Aortic smooth muscle cell (primary cell): ENCODE measurements around a stretch of chr15.

- RRBS: no CpG with 5 or more reads among the region's 11 CpGs
Observed at GRCh38 chr15:92908900-92909846, 9.0 kb downstream of the CHD2 start.

GRCh38 chr15:92940955-92942125 lies 41.2 kb downstream of the CHD2 start:
- RRBS: 78% methylated on average over 2 of the region's 12 CpGs

- RRBS: no CpG with 5 or more reads among the region's 1 CpG
Observed at GRCh38 chr15:92947160-92947506, 47.0 kb downstream of the CHD2 start.

DNA sequence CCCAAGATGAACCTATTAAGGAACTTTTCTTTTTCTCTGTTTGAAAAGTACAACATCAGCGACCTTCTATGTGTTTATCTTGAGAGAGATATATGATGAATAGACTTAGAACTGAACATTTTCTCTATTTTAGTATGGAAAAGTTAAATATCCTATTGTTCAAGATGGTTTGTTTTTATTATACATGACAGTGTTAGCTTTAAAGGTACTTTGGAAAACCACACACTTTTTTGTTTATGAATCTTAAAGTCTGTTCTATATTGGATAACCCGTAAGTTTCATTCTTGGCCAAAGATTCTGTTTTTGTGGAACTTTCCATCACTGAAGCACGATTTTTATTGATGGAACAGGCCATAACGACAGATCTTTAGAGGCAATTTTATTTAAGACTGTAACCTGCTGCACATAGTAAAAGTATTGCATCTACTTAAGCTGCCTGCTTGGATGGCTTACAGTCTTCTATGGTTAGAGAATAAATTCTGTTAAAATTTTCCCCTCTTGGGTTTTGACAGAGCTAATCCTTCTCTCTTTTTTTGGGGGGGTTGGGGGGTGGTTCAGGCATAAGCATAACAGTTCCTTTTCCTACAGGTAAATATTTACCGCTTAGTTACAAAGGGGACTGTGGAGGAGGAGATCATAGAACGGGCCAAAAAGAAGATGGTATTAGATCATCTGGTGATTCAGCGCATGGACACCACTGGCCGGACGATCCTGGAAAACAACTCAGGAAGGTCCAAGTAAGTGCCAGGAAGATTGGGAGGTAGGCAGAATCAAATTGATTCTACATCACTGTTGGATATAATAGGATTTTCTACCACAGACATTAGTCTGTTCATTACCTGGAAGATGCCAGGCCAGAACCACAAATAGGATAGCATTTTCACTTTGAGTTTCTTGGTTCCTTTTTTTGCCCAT lies 78.7 kb downstream of the CHD2 start:
- RRBS: no CpG with 5 or more reads among the region's 9 CpGs

GRCh38 chr15:92981067-92982145 lies 81.3 kb downstream of the CHD2 start:
- RRBS: no CpG with 5 or more reads among the region's 14 CpGs

DNA sequence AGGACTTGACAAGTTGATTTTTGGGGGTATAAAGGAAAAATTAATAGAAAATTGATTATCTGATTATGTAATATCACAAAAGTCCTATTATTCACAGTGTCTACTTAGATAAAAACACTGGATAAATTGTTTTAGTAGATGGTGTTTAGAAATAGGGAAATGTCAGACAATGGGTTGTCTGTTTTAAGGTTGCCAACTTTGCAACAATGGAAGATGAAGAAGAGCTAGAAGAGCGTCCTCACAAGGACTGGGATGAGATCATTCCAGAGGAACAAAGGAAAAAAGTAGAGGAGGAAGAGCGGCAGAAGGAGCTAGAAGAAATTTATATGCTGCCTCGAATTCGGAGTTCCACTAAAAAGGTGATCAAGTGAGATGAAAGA lies 84.0 kb downstream of the CHD2 start:
- RRBS: no CpG with 5 or more reads among the region's 4 CpGs

DNA sequence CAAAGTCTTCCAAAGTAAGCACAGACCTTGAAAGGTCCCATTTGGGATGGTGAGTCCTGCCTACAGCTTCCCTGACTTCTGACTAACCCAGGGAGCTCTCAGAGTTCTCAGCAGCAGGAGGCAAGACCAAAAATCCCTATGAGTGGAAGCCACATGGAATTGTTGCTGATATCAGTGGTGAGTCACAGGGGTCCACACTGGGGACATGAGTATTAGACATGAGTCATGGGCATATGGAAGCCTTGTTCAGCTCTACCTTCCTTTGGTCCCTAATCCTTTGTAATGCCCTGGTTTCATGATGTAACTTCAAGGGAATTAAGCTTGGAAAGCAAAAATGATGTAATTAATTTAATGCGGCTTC lies 176.0 kb upstream of the RGMA start:
- RRBS: no CpG with 5 or more reads among the region's 1 CpG

GRCh38 chr15:93321752-93322408 lies 232.9 kb upstream of the RGMA start:
- RRBS: 6% methylated on average over 3 of the region's 15 CpGs

- RRBS: no CpG with 5 or more reads among the region's 10 CpGs
Observed at GRCh38 chr15:94119229-94119883, 112.0 kb upstream of the MCTP2 start.

- RRBS: no CpG with 5 or more reads among the region's 5 CpGs
Observed at GRCh38 chr15:94255441-94255848, 24.1 kb downstream of the MCTP2 start.

DNA sequence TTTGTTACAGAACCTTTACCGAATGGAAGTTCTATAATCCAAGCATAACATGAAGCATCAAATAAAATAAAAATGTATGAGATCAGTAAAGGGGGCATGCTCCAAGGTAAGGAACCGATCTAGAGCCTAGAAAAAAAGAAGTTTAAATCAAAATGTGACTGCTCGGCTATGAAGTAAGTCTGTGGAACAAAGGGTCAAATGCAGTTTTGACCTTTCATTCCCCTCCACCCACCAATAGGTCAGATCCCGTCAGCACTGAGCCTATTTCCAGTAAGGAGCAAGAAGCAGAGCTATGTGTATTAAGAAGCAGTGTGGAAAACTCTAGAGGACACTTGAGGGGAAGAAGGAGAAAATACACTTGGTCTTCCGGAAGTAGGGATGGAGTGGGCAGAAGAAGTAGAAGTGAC lies 888.5 kb upstream of the NR2F2 start:
- RRBS: no CpG with 5 or more reads among the region's 5 CpGs

- RRBS: no CpG with 5 or more reads among the region's 11 CpGs
Observed at GRCh38 chr15:95668241-95668790, 662.2 kb upstream of the NR2F2 start.

DNA sequence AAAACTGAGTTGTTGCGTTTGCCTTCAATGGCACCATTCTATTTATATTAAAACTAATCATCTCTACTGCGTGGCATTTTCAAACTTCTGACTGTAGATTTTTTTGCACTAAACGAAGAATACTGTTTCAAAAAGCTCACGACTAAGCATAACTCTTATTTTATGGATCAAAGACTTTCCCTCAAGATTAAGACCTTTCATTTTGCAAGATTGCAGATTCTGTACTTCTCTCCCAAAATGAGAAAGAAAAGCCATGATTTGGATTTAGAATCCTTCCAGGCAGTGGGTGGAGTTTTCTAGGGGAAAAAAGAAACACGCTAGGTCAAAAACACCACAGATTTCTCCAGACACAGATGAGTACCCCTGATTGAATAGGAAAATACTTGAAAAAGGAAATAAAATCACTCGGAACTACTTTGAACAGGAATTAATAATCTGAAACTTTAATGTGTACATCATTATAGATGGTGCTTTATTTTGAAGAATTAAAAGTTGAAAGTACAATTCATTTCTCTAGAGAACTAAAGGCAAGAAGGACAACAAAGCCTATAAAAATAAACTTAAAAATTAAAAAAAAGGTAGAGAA lies 617.1 kb upstream of the NR2F2 start:
- RRBS: no CpG with 5 or more reads among the region's 6 CpGs

DNA sequence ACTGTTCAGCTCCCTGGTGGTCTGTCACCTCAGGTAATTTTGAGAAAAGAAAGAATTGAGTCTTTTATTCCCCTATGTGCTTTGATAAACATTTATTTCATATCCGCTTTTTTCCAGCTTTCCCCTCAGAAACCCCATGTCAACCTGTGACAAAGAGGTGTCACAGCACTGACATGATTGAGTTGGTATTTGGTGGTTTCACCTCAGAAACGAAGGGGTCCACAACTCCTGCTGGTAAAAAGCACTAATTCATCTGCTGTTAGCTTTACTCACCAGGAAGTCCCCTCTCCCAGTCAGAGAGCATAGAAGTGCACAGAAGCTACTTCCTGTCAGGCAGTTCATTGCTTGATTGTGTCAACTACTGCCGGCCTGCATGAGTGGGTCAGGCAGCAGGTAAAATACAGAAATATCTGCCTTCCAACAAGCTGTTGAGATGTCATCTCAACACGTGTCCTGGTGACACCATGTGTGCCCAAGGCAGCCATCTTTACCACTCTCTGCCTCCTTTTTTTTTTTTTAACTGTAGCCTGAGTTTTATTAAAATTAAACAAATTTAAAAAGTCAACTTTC lies 596.6 kb upstream of the NR2F2 start:
- RRBS: no CpG with 5 or more reads among the region's 4 CpGs

DNA sequence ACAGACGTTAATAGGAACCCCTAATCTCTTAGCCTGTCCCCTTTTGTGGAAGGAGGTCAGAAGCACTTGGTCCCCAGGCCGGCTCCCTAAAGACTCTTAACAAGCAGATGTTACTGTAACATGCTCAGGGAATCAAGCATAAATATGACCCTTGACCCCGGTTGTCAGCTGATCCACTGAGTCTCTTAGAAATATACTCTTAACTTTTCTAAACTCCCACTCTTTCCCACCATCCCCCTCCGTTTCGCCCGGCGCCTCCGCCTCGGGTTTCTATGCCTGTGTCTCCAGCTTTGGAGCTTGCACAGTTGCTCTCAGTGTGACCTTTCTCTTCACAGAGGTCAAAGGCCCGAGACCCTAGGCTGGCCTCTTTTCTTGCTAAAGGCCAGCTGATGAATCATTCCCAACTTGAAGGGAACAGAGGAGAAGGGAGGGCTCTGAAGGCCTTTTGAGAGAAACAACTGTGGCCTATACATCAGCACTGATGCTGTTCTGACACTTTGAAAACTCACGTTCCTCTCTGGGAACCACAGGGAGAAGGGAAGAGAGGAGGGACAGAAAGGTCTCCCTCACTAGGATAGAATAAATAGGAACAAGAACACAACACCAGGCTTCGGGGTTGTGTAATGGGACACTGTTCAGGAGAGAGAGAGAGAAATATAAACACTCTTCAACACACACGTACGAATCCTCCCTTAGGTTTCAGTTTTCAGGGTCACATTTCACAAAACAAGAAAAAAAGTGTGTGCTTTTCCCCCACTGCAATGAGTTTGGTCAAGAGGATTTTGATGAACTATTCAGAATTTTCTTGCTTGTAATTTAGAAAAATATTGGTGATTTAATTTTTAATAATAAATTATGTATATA lies 484.5 kb upstream of the NR2F2 start:
- RRBS: 56% methylated on average over 5 of the region's 14 CpGs

GRCh38 chr15:95936882-95937587 lies 393.5 kb upstream of the NR2F2 start:
- RRBS: no CpG with 5 or more reads among the region's 4 CpGs

- RRBS: no CpG with 5 or more reads among the region's 4 CpGs
Observed at GRCh38 chr15:96213803-96214328, 116.6 kb upstream of the NR2F2 start.

DNA sequence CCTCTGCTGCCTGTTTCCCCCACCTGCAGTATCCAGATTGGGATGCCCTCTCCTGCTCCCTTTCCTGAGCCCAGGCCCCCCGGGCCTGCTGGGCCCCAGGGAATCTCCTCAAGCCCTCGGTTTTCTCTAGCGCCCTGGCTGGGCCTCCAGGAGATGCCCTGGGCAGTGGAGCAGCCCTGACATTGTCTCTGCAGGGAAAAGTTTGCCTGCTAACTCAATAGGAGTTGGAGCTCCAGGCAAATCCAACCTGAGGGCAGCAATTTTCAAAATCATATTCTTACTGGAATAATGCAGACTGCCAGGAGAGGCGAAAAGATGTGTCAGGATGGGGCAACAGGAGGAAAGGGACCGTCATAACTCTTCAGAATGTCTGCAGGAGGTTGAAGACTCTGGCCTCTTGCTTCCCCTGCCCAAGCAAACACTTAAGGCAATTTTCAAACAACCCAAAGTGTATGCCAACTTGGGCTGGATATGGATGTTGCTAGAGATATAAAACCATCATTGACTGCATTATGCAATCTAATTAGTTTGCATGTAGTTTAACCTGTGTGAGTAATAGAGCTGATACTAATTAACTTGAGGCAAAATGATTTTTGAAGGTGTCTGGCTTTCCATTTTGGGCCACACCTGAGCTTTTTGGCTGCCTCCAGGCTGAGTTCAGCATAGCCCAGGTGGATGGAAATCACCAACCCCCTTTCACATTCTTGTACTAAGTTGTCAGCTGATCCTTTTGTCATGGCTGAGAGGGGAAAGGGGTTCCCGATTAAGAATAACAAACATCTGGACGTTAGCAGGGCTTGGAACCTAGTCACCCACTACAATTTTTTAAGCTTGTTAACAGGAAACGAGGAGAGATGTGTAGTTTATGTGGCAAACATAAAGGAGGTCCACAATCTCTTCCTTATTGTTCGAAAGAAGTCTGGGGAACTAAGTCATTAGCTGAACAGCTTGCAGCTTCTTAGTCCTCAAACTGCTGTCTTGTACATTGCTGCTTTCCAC lies 4.6 kb downstream of the NR2F2 start:
- RRBS: no CpG with 5 or more reads among the region's 9 CpGs

- RRBS: no CpG with 5 or more reads among the region's 14 CpGs
Observed at GRCh38 chr15:97970994-97971696, 10.6 kb downstream of the ARRDC4 start.